SK-N-DZ (cell line): ENCODE measurements around a stretch of chr21.

RAMPAGE:
- cytosol, long total RNA, result no peak
- nucleus, long total RNA, result no peak
Measured at GRCh38 chr21:5065171-5065866, 5456.1 kb upstream of the TPTE start.

RAMPAGE:
- cytosol, long total RNA, result no peak
- nucleus, long total RNA, result no peak
Measured at GRCh38 chr21:6371811-6372114, 4149.6 kb upstream of the TPTE start.

DNA sequence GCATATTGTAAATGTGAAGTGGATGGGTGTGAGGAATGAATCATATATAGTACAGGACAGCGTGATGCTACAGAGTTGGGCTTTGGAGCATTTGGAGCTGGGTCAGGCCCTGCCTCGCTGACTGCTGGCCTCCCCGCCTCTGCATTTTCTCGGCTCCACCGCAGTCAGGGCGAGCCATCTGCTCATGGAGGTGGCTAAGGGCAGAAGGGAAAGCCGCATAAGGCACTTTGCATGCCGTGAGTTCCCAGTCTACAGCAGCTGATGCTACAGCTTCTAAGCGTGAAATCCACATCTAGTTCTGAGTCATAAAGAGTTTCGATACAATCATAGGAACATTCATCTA lies 2768.0 kb upstream of the TPTE start:
RAMPAGE:
- cytosol, long total RNA, result no peak
- nucleus, long total RNA, result no peak

GRCh38 chr21:9129585-9130169 lies 1391.7 kb upstream of the TPTE start:
RAMPAGE:
- cytosol, long total RNA, result start-site peak on the minus strand at chr21:9129712-9129744, 77 and 54 reads in 2 replicates
- nucleus, long total RNA, result no peak

RAMPAGE:
- cytosol, long total RNA, result no peak
- nucleus, long total RNA, result no peak
Measured at GRCh38 chr21:9837680-9838246, 683.6 kb upstream of the TPTE start.

GRCh38 chr21:13360251-13360754 lies 249.3 kb upstream of the POTED start:
RAMPAGE:
- cytosol, long total RNA, result no peak
- nucleus, long total RNA, result no peak

GRCh38 chr21:14281060-14282016 lies 65.4 kb downstream of the RBM11 start:
RAMPAGE:
- cytosol, long total RNA, result no peak
- nucleus, long total RNA, result no peak

RAMPAGE:
- cytosol, long total RNA, result no peak
- nucleus, long total RNA, result no peak
Measured at GRCh38 chr21:14383926-14384413, 1.0 kb upstream of the HSPA13 start.

DNA sequence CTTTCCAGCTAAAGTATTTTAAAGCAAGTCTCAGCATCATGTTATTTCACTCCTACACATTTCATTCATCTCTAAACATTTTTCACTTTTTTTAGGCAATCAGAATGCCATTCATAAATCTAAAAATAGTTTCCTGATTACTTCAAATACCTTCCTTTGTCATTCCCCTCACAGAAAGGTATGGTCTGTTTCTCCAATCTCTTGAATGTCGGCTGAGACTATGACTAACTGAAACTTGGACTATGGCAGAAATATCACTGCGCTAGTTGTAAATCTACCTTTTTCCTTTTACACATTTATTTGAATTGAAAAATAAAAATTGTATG lies 116.5 kb upstream of the SAMSN1 start:
RAMPAGE:
- cytosol, long total RNA, result no peak
- nucleus, long total RNA, result no peak

RAMPAGE:
- cytosol, long total RNA, result no peak
- nucleus, long total RNA, result no peak
Measured at GRCh38 chr21:14918349-14918936, 146.4 kb downstream of the NRIP1 start.

GRCh38 chr21:14998018-14998864 lies 66.6 kb downstream of the NRIP1 start:
RAMPAGE:
- cytosol, long total RNA, result no peak
- nucleus, long total RNA, result no peak

GRCh38 chr21:15122211-15122698 lies 57.5 kb upstream of the NRIP1 start:
RAMPAGE:
- cytosol, long total RNA, result no peak
- nucleus, long total RNA, result no peak

DNA sequence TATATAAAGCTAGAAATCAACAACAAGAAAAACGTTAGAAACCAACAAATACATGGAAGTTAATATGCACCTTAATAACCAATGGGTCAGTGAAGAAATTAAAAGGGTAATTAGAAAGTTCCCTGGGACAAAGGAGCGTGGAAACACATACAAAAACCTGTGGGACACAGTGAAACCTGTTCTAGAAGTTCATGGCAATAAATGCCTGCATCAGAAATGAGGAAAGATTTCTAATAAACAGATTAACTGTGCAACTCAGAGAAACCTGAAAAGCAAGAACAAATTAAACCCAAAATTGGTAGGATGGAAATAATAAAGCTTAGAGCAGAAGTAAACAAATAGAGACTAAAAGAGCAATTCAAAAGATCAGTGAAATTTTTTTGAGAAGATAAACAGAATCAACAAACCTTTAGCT lies 55.7 kb downstream of the USP25 start:
RAMPAGE:
- cytosol, long total RNA, result no peak
- nucleus, long total RNA, result no peak

DNA sequence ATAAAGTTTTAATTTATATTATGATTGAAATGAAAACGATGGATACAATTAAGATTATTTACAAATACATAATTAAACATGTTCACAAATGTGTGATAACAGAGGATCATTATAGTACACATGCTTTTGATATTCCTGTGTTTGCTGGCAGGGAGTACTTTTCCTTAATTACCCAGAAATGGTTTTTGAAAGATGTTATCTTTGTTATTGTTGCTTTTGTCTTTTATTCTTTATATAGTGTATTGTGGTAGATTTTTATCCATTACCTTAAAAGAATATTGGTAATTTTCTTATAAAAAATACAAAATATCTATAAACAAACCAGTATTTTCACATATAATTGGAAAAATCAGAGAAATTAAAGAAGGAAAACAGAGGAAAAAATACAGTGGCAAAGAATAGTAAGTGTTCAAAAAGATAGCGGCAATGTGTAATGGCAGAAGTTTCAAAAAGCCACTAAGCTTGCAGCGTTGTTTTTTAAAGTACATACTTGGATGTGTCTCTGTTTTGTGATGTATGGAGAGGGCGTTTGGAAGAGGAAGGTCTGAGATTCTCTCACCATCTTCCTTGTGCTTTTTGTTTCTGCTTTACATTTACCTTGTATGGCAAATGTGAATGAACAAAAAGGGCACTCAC lies 75.8 kb downstream of the USP25 start:
RAMPAGE:
- cytosol, long total RNA, result no peak
- nucleus, long total RNA, result no peak

GRCh38 chr21:15885532-15886038 lies 155.8 kb downstream of the USP25 start:
RAMPAGE:
- cytosol, long total RNA, result no peak
- nucleus, long total RNA, result no peak

GRCh38 chr21:16183661-16184074 lies 453.9 kb downstream of the USP25 start:
RAMPAGE:
- cytosol, long total RNA, result no peak
- nucleus, long total RNA, result no peak

RAMPAGE:
- cytosol, long total RNA, result no peak
- nucleus, long total RNA, result no peak
Measured at GRCh38 chr21:16407205-16407732, 677.5 kb downstream of the USP25 start.

DNA sequence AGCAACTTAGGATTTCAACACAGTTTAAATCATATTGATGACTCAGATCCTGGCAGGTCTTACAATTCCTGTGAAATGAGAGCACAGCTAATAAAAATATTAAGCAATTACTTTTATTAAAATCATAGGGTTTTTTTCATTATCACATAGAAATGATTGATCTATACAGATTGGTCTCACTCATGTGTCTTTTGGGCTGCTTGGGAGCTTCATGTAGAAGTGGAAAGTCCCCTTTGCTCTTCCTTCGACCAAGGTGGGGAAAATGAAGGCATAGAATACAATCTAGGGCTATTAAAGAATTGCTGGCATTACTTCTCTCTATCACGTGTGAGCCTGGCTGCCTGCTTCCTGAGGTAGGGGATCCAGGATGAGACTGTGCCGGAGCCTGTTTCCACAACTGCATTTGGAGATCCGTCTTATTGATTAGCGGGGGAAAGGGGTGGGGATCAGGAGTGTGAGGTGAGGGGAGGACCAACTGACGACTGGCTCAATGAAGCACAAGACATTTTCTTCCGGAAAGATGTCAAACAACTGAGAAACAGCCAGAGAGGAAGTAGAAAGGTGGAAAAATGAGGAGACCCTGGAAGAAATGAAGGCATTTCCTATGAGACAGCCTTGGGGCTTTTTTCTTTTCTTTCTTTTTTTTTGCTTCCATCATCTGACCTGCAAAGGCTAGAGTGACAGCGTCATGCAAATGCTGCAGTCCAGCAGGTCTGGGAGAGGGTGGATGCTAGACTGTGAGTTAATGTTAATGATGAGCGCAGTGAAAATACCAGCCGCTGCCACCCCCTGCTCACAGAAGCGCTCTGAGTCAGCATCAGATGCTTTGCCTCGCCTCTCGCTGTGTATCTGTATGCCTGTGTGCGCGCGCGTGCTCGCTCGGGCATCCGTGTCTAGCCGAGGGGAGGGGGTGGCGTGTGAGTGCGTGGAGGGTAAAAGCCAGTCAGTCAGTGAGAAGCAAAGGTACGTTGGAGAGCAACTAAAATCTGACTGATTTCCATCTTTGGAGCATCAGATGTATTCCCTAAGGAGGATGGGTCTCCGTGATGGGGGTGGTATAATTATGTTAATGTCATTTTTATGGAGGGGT lies 858.3 kb downstream of the USP25 start:
RAMPAGE:
- cytosol, long total RNA, result start-site peak on the plus strand centred at position 725 of the sequence, 842 bp wide, 55 and 85 reads in 2 replicates
- nucleus, long total RNA, result no peak

GRCh38 chr21:16718772-16719265 lies 794.0 kb upstream of the CXADR start:
RAMPAGE:
- cytosol, long total RNA, result no peak
- nucleus, long total RNA, result no peak

DNA sequence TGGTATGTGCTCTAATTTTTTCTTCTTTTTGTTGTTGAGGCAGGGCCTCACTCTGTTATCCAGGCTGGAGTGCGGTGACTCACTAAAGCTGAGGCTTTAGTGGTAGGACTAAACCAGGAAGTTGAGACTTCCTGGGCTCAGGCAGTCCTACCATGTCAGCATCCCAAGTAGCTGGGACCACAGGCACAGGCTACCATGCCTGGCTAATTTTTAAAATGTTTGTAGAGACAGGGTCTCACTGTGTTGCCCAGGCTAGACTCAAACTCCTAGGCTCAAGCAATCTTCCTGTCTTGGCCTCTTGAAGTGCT lies 46.6 kb upstream of the CXADR start:
RAMPAGE:
- cytosol, long total RNA, result no peak
- nucleus, long total RNA, result no peak